Skin of body (tissue), 2 donors: Measurements from ENCODE around the genes PLA2G2E, PLA2G2A, PLA2G2D and PLA2G2F.

DNA sequence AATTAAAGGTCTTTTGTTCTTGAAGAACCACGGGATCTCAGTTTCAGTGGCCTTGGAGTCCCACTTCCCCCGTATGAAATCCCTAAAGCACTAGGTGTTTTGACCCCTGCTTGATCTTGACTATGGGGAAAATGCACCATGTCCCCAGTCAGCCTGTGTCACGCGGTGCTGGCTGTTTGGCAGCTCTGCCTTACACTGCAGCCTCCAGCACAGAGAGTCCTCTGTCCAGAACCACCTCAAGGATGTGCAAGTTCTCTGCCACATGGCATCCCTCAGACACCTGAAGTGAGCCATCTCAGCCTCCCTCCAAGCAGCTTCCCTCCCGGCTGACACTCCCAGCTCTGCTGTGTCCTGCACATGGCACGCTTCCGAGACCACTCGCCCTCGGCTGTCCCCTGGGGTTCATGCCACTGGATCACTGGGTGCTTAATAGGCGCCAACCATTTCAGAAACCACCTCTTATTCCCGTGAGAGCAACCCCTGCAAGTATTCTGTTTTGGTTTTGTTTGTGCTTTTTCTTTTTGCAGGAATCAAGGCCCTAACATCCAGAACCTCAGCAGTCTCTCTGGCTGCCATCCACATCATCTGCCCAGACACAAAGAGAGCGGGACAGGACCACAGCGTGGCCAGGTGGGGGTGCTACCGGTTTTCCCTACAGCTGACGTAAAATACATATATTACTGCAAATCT, 45.8 kb downstream of the CAPZB start:
- RAMPAGE, long total RNA, result no peak

DNA sequence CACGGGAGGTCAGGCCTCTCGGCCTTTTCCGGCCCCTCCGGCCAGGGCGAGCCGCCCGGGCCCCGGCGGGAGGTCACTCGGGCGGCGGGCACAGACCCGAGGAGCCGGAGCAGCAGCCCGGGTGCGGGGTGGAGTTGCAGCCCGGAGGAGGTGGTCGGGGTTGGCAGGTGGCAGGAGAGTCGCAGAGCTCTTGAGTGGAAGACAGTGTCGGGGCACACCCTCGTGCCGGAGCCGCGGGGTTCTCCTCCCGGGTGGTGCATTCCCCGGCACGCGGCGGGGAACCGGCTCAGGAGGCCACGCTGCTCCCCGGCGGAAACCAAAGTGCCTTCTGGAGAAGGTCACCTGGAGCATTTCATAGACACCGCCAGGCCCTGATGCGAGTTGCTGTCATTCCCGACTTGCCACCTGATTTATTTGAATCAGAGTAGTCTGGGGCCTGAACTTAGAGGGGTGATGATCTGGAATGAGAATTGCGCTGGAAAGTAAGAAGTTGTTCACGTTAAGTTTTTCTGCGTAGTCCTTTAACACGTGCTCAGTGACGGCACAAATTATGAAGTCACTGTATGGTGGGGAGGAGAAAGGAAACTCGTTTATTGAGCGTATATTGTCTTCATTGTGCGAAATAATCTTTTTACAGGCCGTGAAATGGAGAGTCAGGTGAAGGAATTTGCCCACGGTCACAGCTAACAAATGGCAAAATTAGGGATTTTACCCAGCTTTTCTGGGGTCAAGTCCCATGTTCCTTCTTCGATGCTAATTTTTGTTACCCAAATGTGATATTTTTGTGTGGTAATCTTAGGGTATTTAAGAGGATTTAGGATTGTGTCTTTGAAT, 635 bp downstream of the MICOS10 start:
- RAMPAGE, long total RNA, result no peak

DNA sequence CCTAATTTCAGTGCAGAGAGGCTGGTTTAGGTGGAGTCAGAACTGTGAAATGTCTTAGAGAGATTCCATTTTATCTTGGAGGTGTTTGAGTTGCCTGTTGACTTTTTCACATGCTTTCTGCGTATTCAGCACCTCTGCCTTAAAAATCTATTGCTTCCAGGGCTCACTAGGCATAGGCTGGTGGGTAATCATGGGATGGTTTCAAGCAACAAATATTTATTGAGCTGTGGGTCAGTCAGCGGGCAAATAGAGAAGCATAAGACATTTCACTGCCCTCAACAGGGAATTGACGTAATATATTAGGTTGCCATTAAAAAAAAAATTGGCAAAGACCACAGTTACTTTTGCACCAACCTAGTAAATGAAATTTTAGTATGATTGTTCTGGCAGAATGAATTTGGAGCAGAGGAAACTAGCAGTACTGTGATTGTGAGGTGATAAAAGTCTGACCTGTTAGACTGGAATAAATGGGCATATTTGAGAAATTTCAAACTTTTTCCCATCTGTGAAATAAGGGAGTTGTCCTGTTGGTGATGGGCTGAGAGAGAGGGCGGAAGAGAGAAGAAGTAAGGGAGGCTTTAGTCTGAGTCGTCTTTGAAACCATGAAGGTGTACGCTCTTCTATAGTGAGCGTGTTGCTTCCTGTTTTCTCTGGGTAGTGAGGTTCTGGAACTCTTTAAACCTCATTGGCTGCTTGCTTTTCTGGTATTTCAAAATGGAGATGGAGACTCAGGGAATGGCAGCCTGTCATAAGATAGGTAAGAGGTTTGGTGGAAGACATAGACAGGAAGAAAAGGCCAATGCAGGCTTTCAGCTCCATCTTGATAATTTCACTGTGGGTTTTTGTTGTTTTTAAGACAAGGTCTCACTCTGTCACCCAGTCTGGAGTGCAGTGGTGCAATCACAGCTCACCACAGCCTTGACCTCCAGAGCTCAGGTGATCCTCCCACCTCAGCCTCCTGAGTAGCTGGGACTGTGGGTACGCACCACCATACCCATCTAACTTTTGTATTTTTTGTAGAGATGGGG, 3.3 kb downstream of the MICOS10 start:
- RAMPAGE, long total RNA, result no peak

DNA sequence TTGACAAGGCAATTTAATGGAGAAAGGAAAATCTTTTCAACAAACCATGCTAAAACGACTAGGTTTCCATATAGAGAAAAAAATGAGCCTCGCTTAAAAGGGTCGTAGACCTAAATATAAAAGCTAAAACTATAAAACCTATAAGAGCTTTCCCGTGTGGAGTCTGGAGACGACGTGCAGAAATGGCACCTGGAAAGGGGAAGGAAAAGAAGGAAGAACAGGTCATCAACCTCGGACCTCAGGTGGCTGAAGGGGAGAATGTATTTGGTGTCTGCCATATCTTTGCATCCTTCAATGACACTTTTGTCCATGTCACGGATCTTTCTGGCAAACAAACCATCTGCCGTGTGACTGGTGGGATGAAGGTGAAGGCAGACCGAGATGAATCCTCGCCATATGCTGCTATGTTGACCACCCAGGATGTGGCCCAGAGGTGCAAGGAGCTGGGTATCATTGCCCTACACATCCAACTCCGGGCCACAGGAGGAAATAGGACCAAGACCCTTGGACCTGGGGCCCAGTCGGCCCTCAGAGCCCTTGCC, 11.2 kb downstream of the MICOS10 start:
- RAMPAGE, long total RNA, result no peak

DNA sequence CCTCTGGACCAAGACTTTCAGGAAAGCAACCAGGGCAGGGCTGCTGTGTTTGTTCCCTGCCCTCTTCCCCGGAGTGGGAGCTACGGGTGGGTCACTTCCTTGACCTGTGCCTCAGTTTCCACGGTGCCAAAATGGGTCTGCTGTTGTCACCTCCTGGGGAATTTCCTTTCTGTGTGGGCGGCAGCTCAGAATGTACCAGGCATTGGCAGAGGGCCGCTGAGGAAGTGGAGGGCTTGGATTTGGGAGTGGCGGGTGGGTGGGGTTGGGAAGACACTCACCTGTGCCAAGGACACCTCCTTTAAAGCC, 4.4 kb downstream of the NBL1 start:
- RAMPAGE, long total RNA, result no peak

DNA sequence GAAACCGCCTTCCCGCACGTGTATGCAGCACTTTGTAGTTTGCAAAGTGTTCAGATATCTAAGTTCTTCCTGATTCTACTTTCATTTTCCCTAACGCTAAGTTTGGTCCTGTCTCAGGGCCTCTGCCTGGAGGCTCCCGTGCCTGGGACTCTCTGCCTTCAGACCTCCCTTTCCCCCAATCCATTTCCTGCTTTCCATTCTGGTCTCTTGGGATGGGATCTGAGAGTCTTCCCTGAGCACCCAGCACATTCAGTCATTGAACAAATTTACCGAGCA, 587 bp upstream of the TMCO4 start:
- RAMPAGE, long total RNA, result no peak

- RAMPAGE, long total RNA, result no peak
Measured at GRCh38 chr1:19923422-19923786, at the start of gene PLA2G2E. Gene PLA2G2E (minus strand): TSS chr1:19923617.

GRCh38 chr1:19967792-19967997, 11.7 kb downstream of the PLA2G2A start:
- RAMPAGE, long total RNA, result no peak

GRCh38 chr1:19979301-19980195, at the start of gene PLA2G2A:
Gene PLA2G2A (minus strand): TSS chr1:19979618.
- RAMPAGE, long total RNA, result no peak

GRCh38 chr1:20080977-20081393, 11.0 kb downstream of the PLA2G5 start:
- RAMPAGE, long total RNA, result no peak

- RAMPAGE, long total RNA, result no peak
Measured at GRCh38 chr1:20119349-20119615, at the start of gene PLA2G2D. Gene PLA2G2D (minus strand): TSS chr1:20119536.

DNA sequence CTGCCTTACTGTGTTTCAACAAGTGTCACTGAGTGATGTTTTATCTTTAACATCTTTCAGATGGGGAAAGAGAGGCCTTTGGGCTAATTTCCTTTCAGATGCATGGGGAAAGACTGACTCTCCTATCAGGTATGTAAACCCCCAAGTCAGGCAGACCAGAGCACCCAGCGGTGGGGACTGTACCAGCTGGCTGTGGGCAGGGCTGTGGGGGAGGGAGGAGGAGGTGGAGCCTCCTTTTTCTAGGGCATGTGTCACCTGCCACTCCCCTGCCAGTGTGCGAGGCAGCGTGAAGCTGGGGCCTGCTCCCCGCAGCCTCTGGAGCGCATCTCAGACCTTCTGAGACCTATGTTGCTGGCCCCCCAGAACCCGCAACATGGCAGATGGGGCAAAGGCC, at the start of gene PLA2G2F:
Gene PLA2G2F, plus strand, starts transcription at position 269 of the 394 bp plus-strand sequence.
- RAMPAGE, long total RNA, result start-site peak on the plus strand centred at position 272 of the sequence, 16 bp wide, 66 and 16 reads in 2 replicates

DNA sequence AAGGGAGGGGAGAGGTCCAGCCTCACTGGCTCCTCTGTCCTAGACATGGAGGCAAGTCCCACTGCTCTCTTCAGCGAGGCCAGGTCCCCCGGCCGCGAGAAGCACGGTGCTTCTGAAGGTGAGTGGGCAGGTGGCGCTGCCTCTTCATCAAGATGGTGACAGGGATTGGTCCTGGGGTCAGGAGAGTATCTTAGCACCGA, 59.3 kb downstream of the VWA5B1 start:
- RAMPAGE, long total RNA, result no peak

- RAMPAGE, long total RNA, result no peak
Measured at GRCh38 chr1:20496337-20497246, 10.6 kb upstream of the CAMK2N1 start.

DNA sequence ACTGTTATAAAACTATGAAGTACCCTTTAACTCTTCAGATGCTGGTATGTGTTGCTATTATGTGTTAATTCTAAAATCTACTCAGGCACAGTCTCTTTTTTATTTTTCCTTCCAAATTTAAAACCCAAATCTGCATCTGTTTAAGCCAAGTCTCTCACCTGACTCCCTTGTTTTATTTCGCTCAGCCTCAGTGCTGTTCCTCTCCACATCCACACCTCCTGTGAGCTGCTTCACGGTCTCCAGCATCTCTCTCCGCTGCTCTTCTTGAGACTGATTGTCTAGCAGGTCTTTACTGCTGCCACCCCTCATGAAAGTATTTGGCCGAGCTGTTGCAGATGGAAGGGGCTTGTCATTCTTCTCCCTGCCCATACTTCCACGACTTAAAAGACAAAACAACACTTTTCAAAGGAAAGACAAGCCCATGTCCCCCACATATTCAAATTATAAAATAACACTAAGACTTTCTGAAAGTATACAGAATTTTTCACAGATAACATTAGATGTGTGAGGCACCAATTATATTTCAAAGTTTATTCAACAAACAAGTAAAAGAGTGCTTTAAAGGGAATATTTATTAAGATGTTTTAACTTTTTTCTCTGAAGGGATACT, 64.1 kb upstream of the HP1BP3 start:
- RAMPAGE, long total RNA, result no peak

GRCh38 chr1:20865092-20865414, 77.9 kb upstream of the HP1BP3 start:
- RAMPAGE, long total RNA, result no peak

DNA sequence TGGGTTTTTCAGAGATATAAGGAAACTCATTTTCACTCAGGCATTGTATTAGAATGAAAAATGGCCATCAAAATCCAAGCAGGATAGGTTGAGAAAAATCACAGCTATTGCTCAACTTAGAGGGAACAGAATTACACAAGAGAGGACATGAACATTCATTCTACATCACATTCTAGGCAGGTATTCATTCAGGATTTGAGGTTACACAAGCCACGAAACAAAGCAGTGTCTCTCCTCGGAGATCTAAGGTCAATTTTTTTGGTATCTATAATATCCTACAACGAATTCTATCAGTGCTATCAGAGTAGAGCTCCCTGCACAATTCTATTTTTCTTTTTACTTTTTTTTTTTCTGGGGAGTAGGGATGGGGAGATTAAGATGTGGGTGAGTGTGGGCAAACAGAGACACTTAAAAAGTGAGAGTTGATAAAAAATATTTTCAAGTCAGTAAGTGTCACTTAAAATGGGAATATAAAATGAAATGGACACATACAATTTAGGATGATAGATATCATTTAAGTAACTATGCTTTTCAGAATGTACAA, 163.7 kb upstream of the HP1BP3 start:
- RAMPAGE, long total RNA, result no peak

DNA sequence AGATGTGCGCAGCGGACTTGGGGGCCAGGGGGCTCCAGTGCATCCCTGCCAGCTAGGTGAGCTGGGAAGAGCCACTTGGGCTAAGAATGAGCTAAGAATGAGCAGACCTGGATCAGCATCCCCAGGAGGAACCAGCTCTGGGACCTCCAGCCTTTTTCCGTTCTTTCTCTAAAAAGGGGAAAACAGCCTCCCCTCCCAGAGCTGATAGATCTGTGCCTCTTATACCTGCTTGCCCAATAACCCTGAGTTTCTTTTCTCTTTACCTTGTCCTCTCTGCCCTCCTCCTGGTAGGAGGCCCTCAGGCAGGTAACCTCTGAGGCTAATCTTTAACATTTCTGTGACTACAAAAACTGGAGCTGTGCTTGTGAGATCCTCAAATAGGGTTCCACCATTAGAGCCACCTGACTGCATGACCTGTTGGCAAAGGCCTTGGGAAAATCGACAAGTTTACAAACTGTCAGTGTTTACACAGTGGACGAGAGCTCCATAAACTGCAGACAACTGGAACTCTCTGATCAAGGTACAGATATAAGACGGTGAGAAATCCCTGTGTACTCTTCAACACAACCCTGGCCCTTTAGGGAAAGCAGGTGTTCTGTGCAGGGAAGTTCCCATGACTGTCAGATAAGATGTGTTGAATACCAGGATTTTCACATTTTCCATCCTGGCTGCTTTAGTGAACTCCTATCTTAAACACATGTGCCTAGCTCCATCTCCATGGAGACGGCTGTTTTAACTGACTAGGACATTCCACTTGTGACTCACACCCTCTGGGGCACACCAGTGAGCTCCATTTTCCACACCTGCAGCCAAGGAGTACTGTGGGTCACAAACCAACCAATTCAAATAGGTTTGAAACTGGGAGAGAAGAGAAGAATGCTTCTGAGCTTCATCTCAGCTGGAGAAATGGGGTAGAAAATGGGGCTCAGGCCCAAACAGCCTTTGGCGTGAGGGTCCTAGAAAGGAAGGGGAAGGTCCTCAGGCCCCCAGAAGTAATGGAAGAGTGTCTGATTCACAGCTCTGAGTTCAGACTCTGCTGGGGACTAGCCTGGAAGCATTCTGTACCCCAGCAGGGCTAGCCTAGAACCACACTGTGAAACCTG, 38.3 kb downstream of the ECE1 start:
- RAMPAGE, long total RNA, result no peak

- RAMPAGE, long total RNA, result no peak
Measured at GRCh38 chr1:21277005-21277809, 13.1 kb downstream of the ECE1 start.

DNA sequence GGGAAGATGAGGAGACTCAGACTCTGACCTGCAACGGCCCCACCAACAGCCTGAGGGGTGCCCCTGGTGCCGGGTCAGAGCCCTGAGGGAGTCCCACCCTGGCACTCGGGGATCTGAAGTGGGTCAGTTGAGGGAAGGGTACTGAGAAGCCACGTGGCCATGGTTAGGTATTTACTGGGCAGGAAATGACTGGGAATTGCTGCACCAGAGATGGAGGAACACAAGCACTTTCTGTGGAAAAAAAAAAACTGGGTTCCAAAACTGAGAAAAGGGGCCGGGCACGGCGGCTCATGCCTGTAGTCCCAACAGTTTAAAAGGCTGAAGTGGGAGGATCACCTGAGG, 9.7 kb downstream of the ECE1 start:
- RAMPAGE, long total RNA, result no peak